Measurements from ENCODE around the gene NAMPT.

DNA sequence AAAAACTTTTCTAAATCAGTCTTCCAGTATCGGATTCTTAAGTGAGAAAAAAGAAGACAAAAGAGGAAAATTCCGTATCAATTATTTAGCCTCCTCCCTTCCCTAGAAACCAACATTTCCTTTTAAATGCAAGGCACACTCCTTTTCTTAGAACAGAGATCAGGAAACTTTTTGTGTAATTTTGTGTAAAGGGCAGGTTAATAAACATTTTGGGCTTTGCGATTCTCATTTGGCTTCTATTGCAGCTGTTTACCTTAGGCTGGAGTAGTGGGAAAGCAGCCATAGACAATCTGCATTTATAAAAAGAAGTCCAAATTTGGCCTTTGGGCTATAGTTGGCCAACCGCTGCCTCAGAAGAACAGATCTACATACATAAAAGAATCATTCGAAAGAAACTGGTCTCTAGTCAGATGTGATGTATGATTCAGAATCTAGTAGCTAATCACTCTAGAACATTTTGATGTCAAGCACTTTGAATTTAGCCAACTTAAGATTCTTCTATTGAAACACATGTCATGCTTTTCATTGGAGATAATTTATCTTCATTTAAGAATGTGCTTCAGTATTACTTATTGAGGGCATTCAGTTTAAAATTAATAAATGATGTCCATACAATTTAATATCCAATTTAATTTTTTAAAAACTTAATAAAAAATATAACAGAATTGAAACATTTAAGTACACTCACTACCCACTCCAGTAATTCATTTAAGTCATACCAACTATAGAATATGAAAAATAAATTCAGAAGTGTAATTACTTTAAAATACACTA, 35.2 kb downstream of the NAMPT start:
- RRBS: no CpG with 5 or more reads among the region's 5 CpGs

DNA sequence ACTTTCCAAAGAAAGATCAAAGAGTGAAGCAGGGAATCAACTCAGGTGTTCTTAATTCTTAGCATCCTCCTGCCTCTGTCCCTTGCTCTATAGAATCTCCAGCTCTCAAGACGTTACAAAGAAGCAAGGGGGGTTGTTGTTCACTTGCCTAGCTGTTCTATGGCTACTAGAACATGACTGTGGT, 31.1 kb downstream of the NAMPT start:
- RRBS: no CpG with 5 or more reads among the region's 1 CpG

DNA sequence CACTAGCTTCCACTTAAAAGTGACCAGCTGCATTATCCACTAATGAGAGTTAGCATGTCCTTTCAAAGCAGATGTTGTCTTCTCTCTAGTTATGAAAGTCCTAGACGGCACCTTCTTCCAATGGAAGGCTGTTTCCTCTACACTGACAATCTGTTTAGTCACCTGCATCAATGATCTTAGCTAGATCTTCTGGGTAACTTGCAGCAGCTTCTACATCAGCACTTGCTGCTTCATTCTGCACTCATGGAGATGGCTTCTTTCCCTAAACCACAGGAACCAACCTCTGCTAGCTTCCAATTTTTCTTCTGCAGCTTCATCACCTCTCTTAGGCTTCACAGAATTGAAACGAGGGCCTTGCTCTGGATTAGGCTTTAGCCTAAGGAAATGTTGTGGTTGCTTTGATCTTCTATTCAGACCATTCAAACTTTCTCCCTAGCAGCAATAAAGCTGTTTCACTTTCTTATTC, 24.7 kb downstream of the NAMPT start:
- RRBS: no CpG with 5 or more reads among the region's 2 CpGs

- RRBS: under 1% methylated on average over 29 of the region's 73 CpGs
Measured at GRCh38 chr7:106284739-106285340, at the start of gene NAMPT. Gene NAMPT, minus strand, starts transcription at chr7:106284983.

DNA sequence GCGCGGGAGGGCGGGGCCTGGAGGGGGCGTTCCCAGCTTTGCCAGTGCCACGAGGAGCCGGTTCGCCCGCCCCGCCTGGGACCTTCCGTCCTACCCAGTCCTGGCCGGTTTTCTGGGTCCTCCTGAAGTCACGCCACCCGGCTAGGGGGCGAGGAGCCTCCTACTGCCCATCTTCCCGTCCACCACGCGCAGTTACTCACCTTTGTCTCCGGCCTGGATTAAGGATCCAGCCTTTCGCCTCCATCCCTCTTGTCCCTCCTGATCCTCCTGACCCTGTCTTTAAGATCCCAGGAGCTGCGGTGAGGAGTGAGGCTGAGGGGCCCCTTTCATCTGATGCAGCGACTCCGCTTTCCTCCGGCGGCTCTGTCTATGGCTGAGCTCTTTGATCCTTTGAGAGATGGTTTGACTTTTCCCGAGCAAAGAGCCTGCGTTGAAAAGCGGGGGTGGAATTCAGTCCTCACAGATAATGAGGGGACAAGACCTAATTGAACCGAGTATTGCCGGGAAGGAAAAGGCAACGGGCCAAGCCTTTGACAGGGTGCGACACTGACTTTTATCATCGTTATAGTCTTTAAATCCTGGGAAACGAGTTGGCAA, 656 bp upstream of the NAMPT start:
- RRBS: 1% methylated on average over 17 of the region's 33 CpGs

- RRBS: no CpG with 5 or more reads among the region's 4 CpGs
Measured at GRCh38 chr7:106327314-106327700, 42.5 kb upstream of the NAMPT start.

DNA sequence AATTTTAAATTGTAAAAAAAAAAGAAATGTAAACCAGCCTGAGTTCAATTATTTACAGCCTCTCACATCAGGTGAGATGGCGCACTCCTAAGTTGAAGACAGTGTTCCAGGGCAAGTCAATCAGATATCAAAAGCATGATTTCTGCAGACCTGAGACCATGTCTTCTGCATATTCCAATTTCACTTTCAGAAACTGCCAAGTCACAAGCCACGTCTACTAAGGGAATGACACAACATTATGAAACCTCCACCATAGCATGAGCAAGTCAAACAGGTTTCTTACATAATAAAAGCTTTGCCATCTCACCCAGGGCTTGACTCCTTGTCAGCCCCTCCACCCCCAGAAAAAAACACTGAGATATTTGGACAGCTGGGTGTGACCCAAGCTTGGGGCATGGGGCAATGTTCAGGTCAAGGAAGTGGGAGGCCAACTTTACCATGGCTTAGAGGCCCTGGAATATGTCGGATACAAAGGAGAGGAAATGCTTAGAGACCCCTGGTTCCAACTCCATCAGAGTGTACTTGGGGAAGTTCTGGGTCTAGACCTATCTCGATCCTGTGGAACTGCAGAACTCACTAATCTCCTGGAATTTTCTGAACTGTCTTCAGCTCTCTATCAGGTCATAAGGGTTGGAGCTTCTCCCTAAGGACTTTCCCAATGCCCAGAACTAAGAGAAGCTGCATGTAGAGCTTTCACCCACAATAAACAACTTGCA, 80.5 kb upstream of the NAMPT start:
- RRBS: no CpG with 5 or more reads among the region's 4 CpGs

DNA sequence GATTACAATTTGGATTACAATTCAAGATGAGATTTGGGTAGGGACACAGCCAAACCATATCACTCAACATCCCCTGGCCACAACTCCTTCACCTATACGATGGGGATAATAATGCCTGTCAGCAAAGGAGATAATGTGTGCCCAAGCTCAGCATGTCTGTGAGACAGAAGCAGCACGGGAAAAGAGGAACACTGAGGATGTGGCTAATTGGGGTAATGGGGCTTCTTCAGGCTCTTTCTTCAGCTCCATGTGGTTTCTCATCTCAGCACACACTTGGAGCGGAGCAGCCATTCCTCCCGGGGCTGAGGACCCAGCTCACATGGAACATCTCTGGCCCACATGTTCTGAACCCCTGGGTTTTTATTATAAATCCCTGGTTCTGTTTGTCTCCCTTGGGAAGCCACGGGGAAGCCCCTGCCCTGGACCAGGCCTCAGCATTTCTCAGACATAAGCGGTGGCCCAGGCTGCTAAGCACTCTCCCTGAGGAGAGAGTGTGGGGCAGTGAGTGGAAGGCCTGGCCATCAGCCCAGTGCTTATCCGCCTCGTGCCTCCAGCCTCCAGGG, 136.0 kb upstream of the NAMPT start:
- RRBS: no CpG with 5 or more reads among the region's 8 CpGs

DNA sequence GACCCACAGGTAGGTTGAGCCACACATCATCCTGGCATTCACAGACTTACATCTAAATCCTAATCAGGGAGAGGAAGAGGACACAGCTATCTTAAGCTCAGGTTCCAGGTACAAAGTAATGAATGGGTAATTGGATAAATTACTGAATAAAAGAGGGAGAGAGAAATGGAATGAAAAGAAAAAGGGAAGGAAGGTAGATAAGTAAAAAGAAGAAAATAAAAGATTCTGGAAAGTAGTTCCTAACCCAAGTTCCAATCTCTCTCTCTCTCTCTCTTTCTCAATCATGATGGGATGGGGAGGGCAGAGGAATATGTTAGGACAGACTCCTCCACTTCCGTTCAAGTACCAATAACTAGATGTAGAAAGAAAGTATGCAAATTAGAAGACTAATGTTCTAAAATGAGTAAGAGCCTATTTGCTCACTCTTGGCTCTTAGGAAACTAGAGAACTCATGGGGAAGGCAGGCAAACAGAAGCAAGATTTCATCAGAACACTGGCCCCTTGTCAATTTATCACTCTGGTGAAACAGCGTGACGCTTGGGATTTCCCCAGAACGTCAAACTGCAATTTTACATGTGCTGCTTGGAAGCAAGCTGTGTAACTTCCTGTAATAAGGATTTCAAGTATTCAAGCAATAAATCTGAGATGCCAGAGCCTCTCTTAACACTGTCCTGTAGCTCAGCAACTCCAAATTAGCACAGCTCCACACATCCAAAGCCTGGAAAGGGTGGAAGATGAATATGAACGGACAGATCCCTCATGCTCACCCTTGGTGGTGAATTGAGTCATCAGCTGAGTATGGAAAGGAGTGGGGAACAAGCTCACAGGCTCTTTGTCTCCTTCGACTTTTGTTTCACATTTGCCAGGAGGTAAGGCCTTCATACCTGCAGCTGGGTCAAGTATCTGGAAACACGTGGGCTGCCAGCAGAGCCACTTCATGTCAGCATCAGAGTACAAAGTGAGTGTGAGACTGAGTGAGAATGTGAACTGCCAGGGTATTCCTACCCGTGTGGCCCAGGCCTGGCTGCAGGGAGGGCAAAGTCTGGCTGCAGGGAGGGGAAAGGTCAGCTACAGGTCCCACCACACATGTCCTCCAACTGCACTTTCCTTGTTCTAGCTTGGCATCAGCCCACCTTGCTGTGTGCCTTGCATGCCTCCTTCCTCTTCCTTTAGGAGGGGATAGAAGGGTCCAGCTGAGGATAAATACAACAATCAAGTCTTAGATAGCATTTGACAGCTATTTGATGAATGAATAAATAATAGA, 140.3 kb upstream of the NAMPT start:
- RRBS: no CpG with 5 or more reads among the region's 8 CpGs

DNA sequence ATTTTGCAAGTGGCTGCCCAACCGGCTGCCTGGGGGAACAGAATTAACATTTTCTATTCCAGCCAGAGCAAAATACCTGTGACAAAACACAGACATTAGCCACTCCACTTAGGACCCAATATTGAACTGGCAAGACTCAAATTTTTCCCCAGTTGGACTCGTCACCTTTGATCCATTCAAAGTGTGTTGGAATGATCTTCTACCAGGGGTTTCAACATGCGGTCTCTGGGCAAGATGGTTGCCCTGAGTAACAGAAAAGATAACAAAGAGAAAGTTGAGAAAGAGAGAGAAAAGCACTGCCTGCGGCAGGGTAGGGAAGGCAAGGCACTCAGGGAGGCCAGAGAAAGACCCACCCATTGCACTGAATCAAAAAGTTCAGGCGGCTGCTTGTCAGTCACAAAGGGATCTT, 174.9 kb upstream of the NAMPT start:
- RRBS: 82% methylated on average over 1 of the region's 5 CpGs

- RRBS: no CpG with 5 or more reads among the region's 6 CpGs
Measured at GRCh38 chr7:107387447-107388077, 82.3 kb upstream of the GPR22 start.

GRCh38 chr7:107438810-107439543, 30.9 kb upstream of the GPR22 start:
- RRBS: no CpG with 5 or more reads among the region's 5 CpGs

- RRBS: 2% methylated on average over 5 of the region's 13 CpGs
Measured at GRCh38 chr7:107579633-107579934, 462 bp upstream of the BCAP29 start.

GRCh38 chr7:107742793-107743522, 984 bp upstream of the CBLL1 start:
- RRBS: 1% methylated on average over 5 of the region's 25 CpGs

DNA sequence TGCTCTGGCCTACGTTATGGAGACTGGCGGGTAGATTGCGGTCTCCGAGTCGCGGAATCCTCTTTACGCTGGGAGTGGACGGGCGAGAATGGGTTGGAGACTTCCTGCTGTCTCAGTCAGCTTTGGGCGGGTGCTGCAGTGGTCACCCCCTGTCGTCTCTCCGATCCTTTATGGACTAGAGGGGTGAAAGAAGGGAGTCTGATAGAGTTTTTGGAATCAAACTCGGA, 463 bp downstream of the CBLL1 start:
- RRBS: no CpG with 5 or more reads among the region's 13 CpGs

DNA sequence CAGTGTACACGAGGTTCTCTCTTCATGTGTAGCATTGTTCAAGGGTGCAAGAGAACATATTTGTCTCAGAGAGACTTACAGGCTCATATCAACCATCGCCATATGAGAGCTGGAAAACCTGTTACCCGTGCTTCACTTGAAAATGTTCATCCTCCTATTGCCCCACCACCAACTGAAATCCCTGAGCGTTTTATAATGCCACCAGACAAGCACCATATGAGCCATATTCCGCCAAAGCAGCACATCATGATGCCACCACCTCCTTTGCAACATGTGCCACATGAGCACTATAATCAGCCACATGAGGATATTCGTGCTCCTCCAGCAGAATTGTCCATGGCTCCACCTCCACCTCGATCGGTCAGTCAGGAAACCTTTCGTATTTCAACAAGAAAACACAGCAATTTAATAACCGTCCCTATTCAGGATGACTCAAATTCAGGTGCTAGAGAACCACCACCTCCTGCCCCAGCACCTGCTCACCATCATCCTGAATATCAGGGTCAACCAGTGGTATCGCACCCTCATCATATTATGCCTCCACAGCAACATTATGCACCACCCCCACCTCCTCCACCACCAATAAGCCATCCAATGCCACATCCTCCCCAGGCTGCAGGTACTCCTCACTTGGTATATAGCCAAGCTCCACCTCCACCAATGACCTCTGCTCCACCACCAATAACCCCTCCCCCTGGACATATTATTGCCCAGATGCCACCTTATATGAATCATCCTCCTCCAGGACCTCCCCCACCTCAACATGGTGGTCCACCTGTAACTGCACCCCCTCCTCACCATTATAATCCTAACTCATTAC, 14.4 kb downstream of the CBLL1 start:
- RRBS: no CpG with 5 or more reads among the region's 11 CpGs

DNA sequence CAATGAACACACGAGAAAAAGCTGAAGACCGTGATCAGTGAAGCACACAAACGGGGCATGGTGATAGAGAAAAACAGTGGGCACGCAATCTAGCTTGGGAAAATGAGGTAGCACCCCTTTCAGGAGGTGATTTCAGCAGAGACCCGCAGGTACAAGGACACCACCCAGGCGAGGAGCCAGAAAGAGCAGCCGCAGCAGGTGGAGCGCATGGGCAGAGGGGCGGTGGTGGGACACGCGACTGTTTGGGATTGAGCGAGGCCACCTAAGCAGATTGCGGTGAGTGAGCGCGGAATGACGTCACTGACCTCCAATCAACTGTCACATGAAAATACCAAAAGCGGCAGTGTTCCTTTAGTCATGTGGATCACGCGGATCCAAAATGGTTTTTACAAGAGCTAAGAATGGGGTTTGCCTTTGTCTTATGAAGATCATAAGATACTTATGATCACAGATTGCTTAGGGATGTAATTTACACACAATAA, 40.1 kb upstream of the SLC26A3 start:
- RRBS: no CpG with 5 or more reads among the region's 19 CpGs

DNA sequence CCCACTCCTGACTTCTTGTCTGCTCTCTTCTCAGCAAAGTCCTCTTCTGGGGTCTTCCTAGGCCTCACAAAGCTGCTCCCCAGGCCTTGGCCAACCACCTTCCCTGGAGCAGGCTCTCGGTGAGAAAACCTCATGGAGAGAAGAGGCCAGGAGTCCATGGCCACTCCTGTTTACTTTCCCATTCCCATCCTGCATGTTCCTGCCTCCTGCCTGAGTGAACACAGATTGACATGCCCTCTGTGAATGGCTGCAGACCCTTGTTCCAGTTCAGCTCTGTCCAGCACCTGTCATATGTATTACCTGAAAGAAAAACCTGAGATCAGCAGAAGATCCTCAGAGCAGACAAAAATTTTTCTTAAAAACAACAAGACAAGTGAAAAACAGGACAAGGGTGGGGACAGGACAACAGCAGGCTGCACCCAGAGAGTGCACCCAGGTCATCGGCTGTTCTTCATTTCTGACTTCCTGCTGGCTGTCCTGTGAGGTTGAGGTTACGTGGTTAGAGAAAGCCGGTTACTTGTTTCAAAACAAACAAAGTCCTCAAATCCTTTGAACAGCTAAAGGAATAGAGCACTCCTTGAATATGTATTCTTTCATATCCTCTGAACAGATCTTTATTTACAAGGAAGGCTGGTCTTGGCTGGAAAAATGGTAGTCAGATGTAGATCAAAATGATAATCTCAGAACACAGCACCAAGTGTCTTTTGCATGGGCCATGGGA, 34.0 kb upstream of the DLD start:
- RRBS: no CpG with 5 or more reads among the region's 4 CpGs

- RRBS: no CpG with 5 or more reads among the region's 9 CpGs
Measured at GRCh38 chr7:107880343-107880791, 10.6 kb upstream of the DLD start.

DNA sequence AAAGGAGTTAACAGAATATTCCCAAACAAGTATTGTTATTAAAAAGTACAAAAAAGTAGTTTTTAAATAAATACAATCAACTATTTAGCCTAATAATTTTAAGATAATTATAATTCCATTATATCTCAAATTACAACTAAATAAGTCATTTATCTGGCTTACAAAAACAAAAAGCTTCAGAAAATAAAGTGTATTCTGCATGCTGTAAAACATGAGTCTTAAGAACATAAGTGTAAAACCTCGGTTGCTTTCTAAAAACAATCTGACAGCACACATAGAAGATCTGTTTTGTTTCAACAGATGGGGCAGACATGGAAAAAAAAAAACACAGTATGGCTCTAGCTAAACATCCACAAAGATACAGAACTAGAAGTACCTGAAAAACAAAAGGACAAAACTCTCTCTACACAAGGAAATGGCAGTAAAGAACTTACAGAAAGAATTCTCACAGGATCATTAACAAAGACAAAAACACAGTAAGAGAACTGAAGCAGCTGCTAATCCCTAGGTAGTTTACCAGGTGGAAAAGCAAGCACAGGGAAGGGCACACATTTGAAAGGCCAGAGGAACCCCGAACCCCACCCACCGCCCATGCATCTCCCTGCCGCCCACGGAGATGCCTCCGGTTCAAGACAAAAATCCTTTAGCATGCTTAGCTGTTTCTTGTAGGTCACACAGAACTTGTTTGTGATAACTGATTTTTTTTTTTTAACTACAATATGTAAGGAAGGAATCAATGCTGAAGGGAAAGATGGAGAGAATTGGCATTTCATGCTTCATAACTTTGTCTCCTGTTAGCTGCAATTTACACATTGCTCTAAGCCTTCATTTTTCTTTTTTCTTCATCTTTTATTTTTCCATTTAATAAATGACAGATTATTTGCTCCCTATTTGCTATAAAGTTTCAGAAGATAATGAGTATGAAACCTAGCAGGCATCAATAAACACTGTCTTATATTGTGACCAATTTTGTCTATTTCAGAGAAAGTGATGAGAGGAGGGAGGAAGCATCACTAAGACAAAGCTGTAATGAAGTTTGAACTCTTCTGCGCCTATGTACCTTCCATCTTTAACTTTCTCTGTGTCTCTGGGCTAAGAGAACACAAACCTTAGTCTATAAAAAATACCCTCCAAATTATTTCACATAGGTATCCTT, 42.7 kb downstream of the DLD start:
- RRBS: no CpG with 5 or more reads among the region's 7 CpGs